SK-N-SH (cell line): Measurements from ENCODE around the gene RWDD1.

DNA sequence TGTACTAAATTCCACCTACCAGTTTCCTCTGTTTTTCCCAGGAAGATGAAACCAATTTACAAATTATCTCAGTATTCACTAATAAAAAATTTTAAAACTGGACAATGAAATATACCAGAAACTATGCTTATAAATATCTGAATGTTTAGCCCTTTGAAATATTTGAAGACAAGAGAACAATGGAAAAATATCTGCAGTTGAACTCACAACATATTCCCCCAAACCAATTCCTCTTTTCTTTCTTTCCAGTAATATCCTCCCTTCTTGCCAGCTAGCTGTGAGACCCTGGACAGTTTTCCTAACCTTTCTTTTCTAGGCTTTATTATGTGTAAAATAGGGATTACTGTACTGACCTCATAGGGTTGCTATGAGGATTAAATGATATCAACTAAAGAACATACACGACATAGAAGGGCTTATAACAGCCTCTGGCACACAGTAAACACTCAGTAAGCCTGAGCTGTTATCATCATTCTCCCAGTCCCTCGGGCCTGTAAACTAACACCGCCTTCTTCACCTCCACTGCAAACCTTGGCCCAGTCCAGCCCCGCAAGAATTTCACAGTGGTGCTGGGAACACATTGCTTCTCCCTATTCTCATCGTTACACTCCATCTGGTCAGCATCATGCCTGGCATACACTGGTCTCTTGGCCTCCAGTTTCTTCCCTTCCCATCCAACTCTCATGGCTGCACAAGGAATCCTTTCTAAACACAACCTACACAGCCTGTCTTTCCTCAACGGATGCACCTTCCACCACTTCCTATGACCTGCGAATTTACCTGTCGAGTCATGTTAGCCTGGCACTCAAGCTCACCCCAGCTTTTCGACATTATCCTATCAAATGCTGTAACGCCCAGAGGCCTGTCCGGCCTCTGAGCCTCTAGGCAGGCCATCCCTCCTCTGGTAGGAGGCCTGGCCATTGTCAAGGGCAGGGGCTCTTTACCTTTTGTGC is 92.2 kb downstream of the FYN start:
- RRBS, result no CpG with 5 or more reads among the region's 11 CpGs
CAGE:
- cytosol, long polyA plus RNA, result no peak
- long polyA plus RNA, result no peak
- nucleus, long polyA plus RNA, result no peak

DNA sequence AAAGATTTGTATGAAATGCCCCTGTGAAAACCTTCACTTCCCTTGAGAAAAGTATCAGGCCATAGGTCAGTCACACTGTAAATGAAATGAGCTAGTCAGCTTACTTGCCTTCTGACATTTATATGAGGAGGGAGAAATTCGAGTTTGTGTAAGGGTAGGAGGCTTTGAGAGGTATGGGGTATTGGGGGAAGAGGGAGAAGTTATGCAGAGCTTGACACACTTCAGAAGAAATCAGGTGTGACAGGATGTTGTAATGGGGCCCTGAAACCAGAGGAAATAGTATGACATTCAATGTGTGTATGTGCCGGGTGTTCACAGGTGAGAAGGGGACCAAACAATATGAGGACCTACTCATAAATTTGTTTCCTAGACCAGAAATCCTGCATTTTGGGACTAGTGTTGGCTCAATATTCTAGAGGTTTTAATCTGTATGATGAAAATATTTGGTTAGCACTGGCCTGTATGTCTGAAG is 64.1 kb upstream of the CCN6 start:
- RRBS, result no CpG with 5 or more reads among the region's 2 CpGs
CAGE:
- cytosol, long polyA plus RNA, result no peak
- long polyA plus RNA, result no peak
- nucleus, long polyA plus RNA, result no peak

DNA sequence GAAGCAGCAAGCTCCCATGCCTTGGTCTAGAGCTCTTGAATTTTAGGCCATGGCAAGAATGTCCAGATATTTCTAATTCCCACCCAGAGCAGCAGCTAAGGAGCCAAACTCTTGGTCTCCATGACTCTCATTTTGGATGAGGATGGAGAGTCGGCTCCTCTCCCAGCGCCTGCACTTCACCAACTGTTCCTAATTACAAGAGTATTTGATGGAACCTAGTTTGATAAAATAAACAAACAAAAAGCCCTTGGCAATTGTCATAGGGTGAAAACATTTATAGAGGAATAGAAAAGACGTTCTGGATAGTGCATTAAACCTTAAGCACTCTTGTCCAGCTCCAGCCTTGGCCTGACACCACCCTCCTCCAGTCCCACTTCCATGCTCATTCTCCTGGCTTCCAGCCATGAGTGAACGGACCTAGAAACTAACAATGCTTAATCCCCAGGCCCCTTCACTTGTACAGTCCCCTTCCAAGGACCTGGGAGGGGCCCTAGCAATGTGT is 49.1 kb upstream of the CCN6 start:
- RRBS, result no CpG with 5 or more reads among the region's 4 CpGs
CAGE:
- cytosol, long polyA plus RNA, result no peak
- long polyA plus RNA, result no peak
- nucleus, long polyA plus RNA, result no peak

- RRBS, result no CpG with 5 or more reads among the region's 4 CpGs
CAGE:
- cytosol, long polyA plus RNA, result no peak
- long polyA plus RNA, result no peak
- nucleus, long polyA plus RNA, result no peak
Measured at GRCh38 chr6:112214437-112215086, 39.8 kb downstream of the LAMA4 start.

GRCh38 chr6:112216527-112217672 is 37.5 kb downstream of the LAMA4 start:
- RRBS, result no CpG with 5 or more reads among the region's 6 CpGs
CAGE:
- cytosol, long polyA plus RNA, result no peak
- long polyA plus RNA, result no peak
- nucleus, long polyA plus RNA, result no peak

GRCh38 chr6:112223867-112224396 is 30.4 kb downstream of the LAMA4 start:
- RRBS, result no CpG with 5 or more reads among the region's 1 CpG
CAGE:
- cytosol, long polyA plus RNA, result no peak
- long polyA plus RNA, result no peak
- nucleus, long polyA plus RNA, result no peak

DNA sequence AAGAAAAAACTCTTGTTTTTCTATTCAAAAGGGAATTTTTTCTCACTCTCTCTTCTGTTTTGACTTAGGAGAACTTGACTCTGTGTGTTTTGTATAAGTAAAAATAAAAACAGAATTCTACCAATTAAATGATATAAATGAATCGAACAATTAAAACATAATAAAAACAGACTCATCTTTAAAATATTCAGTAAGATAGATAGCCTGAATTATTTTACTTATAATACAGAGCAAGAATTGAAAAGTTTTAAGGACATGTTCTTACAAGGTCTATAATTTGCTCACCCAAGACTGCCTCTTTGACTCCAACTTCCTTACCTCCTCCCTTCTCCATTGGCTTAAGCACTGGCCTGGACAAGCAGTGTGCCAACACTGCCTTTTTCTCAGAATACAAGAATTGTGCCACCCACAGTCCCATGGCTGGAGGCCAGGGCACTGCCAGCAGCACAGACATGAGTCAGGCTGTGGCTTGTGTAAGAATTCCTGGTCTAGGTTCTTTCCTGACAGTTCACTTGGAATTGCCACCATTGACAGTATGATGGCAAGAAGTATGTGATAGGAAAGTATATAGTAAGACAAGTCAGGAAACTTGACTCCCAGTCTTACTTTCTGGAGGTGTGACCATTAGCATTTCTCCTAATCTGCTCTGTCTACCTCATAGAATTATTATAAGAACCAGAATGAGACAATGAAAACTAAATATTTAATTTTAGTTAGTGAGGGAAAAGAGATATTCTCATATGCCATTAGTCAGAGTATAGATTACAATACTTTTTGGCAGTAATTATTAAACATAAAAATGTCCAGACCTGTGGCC is 202.8 kb upstream of the MARCKS start:
- RRBS, result no CpG with 5 or more reads among the region's 1 CpG
CAGE:
- cytosol, long polyA plus RNA, result no peak
- long polyA plus RNA, result no peak
- nucleus, long polyA plus RNA, result no peak

DNA sequence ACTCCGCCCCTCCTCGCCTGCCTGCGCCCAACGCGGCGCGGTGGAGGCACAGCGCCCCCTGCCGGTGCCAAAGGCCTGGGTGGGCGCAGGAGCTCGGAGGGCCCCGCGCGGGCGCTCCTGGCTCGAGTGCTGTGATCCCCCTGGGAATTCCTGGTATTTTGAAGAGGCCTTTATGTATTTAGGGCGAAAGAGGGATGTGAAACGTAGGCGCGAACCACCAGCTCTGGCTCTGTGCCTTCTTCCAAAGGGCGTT is 1.8 kb downstream of the MARCKS start:
- RRBS, result under 1% methylated on average over 9 of the region's 21 CpGs
CAGE:
- cytosol, long polyA plus RNA, result no peak
- long polyA plus RNA, result no peak
- nucleus, long polyA plus RNA, result no peak

DNA sequence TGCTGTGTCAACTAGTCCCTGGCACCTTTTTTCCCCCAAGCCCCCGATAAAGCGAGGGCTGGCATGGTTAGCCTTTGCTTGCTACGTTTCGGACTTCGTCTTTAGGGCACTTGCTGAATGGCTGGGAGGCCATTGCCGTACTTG is 2.0 kb downstream of the MARCKS start:
- RRBS, result no CpG with 5 or more reads among the region's 6 CpGs
CAGE:
- cytosol, long polyA plus RNA, result no peak
- long polyA plus RNA, result no peak
- nucleus, long polyA plus RNA, result no peak

DNA sequence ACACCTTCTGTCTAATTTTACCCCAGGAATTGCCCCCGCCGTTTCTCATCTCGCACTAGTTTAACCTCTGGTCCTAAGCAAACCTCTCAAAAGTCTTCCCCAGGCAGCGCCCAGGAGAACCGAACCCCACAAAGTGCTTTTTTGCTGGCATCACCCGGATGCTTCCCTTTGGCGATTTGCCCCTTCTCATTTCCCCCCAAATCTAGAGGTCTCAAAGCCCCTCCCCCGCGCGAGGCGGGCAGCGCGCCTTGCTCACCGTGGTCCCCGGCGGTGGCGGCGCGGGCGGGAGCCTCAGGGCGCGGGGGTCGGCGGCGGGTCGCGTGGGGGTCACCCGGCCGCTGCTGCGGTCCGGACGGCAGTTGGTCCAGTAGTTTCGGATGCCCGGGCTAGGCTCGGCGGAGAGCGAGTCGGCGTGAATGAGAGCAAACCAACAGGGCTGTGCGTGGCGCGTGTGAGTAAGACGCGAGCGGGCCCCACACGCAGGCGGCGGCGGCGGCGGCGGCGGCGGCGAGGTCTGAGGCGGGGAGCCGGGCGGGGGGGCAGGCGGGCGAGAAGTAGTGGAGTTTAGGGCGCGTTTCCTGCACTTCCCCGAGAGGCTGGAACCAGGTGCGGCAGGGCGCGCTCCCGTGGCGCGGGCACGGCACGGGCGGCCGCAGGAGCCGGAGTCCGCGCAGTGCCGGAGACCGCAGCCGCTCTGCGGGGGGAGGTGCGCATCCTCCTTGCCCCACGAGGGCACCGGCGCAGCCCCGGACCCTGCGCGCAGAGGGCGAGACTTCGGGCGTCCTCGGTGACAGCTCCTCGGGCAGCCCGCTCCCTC is 676 bp downstream of the HS3ST5 start:
- RRBS, result 1% methylated on average over 21 of the region's 93 CpGs
CAGE:
- cytosol, long polyA plus RNA, result no peak
- long polyA plus RNA, result no peak
- nucleus, long polyA plus RNA, result no peak

GRCh38 chr6:116254799-116255054 is 852 bp upstream of the TSPYL4 start:
- RRBS, result no CpG with 5 or more reads among the region's 1 CpG
CAGE:
- cytosol, long polyA plus RNA, result no peak
- long polyA plus RNA, result no peak
- nucleus, long polyA plus RNA, result no peak

DNA sequence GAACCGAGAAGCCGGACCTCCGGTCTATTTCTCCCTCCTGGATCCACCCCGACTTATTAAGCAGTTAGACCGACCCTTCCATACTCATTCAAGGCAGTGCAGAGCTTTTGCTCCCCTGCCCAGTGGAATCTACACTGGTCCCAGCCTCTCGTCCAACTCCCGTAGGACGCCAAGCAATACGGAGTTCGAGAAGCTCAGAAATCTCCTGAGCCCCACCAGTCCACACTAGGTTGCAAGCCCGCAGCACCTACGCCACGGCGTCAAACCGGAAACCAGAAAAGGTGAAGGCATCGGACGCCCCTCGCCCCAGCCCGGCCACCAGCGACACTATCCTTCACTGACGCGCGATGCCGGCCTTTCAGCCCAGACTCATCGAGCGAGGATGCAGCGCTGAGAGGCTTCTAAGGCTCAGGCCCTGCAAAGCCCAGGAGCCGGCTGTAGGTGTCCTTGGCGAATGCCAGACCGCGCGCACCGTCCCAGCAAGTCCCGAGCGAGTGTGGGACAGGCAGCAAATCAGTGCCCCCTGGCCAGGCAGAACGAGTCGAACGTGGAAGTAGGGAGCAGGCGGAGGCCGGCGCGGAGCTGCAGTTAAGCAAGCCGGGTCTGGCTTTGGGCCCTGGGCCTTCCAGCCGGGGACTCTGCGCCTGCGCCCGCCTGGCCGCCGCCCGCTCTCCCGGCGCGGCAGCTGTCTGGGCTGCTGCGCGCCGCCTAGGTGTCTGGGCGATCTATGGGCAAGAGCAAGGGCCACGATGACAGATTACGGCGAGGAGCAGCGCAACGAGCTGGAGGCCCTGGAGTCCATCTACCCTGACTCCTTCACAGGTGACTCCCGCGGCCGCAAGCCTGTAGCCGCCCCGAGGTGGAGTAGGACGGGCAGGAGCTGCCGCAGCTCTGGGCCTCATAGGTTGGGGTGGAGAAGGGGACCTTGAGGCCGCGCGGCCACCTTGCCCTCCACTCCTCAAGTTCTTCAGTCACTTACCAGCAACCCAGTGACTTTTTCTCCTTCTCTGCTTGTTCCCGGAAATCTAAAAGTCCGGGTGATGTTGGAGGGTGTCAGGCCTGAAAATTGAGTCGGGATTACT is at the start of gene RWDD1:
RWDD1 (plus strand) TSS at position 671 of the 1,082 bp plus-strand sequence.
- RRBS, result 1% methylated on average over 17 of the region's 75 CpGs
CAGE:
- cytosol, long polyA plus RNA, result start-site peak on the plus strand centred at position 585 of the sequence, 44 bp wide, 130 and 177 reads in 2 replicates; start-site peak on the plus strand centred at position 687 of the sequence, 73 bp wide, 31 and 142 reads in 2 replicates
- long polyA plus RNA, result start-site peak on the plus strand centred at position 643 of the sequence, 153 bp wide, 208 and 449 reads in 2 replicates
- nucleus, long polyA plus RNA, result start-site peak on the plus strand centred at position 641 of the sequence, 157 bp wide, 105 and 240 reads in 2 replicates

DNA sequence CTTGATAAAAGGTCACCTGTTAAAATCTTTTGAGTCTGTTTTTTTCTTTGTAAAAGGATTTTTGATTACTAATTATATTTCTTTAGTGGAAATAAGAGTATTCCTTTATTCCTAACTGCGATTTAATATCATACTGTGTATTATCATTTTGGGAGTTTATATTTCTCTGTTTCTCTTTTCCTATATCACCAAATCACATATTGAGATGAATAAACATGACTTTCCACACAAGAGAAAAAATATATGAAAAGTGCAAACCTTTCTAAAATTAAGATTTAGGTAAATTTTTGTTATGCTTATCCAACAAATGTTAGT is 32.0 kb downstream of the RFX6 start:
- RRBS, result no CpG with 5 or more reads among the region's 1 CpG
CAGE:
- cytosol, long polyA plus RNA, result no peak
- long polyA plus RNA, result no peak
- nucleus, long polyA plus RNA, result no peak

DNA sequence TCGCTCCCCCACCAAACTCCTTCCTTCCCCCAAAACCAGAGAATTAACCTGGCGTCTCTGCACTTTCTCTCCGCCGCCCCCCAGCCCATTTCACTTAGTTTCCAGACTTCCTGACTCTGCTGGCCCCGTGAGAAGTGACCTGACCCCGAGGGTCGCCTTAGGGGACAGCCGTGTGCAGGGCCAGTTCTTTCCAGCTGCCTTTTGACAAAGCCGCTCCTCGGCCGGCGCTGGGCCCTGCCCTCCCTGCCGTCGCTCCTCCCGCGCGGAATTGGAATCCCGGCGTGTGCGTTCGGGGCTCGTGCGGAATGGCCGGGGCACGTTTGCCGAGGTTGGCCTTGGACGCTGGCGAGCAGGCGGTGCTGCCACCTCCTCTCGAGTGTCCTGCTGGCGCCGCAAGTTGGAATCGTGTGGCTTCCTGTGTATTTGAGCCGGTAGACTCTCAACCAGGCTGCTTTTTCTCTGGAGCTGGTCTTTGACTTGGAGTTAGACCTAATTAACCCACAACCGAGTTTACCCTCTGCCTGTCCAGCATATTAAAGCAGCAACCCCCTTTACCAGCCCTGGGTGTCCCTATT is 716 bp downstream of the DCBLD1 start:
- RRBS, result 1% methylated on average over 14 of the region's 35 CpGs
CAGE:
- cytosol, long polyA plus RNA, result no peak
- long polyA plus RNA, result no peak
- nucleus, long polyA plus RNA, result no peak

- RRBS, result 3% methylated on average over 1 of the region's 9 CpGs
CAGE:
- cytosol, long polyA plus RNA, result no peak
- long polyA plus RNA, result no peak
- nucleus, long polyA plus RNA, result no peak
Measured at GRCh38 chr6:117483678-117484108, 1.2 kb downstream of the DCBLD1 start.

- RRBS, result no CpG with 5 or more reads among the region's 14 CpGs
CAGE:
- cytosol, long polyA plus RNA, result no peak
- long polyA plus RNA, result no peak
- nucleus, long polyA plus RNA, result no peak
Measured at GRCh38 chr6:117615795-117616455, 13.6 kb upstream of the GOPC start.

- RRBS, result no CpG with 5 or more reads among the region's 40 CpGs
CAGE:
- cytosol, long polyA plus RNA, result no peak
- long polyA plus RNA, result no peak
- nucleus, long polyA plus RNA, result no peak
Measured at GRCh38 chr6:117919674-117920881, 13.0 kb downstream of the SLC35F1 start.

GRCh38 chr6:118454573-118455122 is 93.4 kb upstream of the PLN start:
- RRBS, result no CpG with 5 or more reads among the region's 1 CpG
CAGE:
- cytosol, long polyA plus RNA, result no peak
- long polyA plus RNA, result no peak
- nucleus, long polyA plus RNA, result no peak

DNA sequence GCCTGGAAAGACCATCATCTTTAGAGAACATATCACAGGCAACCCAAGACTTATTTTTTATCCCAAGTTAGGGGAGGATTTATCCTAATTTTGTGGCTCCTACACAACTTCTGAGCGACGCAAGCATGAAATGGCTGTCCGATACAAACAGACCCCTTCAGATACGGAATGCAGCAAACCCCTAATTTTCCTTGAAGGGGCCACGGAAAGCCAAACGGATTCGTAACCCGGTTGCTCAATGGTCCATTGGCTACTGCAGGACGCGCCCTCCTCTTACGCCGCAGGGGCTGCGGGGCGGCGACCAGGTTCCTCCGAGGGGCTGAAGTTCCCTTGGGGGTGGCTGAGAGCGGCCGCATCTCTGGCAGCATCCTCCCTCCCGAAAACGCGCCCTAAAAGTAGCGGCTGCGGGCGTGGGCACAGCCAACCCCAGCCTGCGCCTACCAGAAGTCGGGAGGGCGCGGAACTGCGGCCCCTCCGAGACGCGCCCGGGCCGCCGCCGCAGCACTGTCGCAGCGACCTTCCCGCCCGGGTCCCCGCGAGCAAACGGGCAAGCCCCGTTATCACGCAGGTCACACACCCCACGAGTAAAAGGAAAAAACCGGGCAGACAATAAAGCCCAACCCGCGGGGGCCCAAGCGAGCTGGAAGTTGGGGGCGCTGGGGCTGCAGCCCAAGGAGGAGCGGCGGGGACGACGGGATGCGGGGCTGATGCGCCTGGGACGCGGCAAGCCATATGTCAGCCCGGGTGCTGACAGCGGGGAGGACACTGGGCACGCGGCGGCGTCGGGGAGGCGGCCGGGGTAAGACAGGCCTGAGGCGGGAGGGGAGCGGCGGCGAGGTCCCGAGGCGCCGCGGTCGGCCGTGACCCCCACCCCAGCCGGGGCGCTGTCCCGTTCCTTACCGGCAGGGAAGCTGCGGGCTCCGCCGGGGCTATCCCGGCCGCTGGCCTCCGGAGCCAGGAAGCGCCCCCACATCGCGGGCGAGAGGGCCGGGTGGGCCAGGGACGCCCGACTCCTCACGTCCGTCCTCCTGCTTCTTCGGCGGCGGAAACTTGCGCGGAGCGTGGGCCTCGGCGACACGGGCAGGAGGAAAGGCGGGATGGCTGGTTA is 740 bp downstream of the CEP85L start:
- RRBS, result under 1% methylated on average over 37 of the region's 107 CpGs
CAGE:
- cytosol, long polyA plus RNA, result no peak
- long polyA plus RNA, result no peak
- nucleus, long polyA plus RNA, result no peak

GRCh38 chr6:118839109-118839396 is 54.9 kb upstream of the ASF1A start:
- RRBS, result no CpG with 5 or more reads among the region's 4 CpGs
CAGE:
- cytosol, long polyA plus RNA, result no peak
- long polyA plus RNA, result no peak
- nucleus, long polyA plus RNA, result no peak